Osteoblast (primary cell): ENCODE results near the genes ALDH1A2 and MINDY2.

- CAGE, long polyA plus RNA: no peak
- RRBS: no CpG with 5 or more reads among the region's 18 CpGs
These were observed 57.4 kb upstream of the CGNL1 start for GRCh38 chr15:57318834-57319361.

- CAGE, long polyA plus RNA: no peak
- RRBS: no CpG with 5 or more reads among the region's 9 CpGs
These were observed 52.6 kb upstream of the CGNL1 start for GRCh38 chr15:57323489-57324363.

- CAGE, long polyA plus RNA: no peak
- RRBS: no CpG with 5 or more reads among the region's 7 CpGs
These were observed 100.0 kb downstream of the CGNL1 start for GRCh38 chr15:57476200-57476725.

DNA sequence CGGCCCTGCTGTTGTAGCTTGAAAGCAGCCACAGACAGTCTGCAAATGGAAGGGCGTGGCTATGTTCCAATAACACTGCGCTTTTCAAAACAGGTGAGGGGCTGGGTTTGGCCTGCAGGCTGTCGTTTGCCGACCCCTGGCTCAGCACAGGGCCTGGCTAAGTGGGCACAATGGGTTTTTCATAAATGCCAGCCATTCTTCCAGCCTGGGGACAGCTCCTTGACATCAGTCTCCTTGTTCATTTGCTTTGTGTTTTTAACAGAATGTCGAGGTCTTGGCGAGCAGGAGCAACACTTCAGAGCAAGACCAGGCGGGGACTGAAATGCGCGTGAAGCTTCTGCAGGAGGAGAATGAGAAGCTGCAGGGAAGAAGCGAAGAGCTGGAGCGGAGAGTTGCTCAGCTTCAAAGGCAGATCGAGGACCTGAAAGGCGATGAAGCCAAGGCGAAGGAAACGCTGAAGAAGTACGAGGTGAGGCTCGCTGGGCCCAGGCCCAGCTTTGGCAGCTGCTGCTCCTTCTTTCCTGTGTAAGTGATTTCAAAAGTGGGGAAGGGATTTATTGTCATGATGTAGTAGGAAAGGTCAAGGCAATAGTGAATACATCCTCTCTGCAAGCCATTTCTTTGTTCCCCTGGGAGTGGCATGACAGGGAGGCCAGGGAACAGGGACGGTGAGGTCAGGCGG is 75.0 kb upstream of the MYZAP start:
- CAGE, long polyA plus RNA: no peak
- RRBS: no CpG with 5 or more reads among the region's 20 CpGs

DNA sequence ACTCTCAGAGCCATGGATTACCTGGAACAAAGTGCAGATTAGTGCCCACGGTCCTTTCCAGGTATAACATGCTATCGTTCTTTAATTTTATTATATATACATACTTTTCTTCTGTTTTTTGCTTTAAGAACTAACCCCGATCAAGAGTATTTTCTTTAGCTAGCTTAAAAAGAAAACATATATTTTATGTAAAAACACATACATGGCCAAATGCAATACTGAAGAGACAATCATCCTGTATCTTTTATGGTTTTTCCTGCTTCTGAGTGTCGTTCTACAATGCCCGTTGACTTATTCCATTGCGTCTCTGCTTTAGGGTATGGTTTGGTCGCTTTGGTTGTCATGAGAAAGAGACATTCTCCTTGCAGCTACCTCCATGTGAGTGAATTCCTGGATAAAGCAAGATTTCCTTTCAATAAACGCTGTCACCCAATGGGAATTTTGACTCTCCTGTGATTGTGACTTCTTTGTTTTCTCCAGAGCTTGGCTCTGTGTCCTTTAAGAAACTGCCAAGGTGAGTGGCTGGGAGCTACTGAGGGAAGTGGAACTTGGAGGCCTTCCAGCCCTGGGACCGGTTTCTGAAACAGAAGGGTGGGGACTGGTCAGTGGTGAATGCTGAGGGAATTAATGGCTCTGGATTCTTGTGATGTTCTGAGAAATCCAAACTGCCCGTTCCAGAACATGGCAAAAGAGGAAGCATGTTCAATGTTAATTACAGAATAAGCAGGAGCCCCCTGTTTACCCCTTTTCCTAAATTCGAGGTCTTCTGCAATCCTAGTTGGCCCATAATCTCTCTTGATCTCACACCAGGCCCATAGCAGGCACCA is 41.2 kb upstream of the MYZAP start:
- CAGE, long polyA plus RNA: no peak
- RRBS: no CpG with 5 or more reads among the region's 11 CpGs

DNA sequence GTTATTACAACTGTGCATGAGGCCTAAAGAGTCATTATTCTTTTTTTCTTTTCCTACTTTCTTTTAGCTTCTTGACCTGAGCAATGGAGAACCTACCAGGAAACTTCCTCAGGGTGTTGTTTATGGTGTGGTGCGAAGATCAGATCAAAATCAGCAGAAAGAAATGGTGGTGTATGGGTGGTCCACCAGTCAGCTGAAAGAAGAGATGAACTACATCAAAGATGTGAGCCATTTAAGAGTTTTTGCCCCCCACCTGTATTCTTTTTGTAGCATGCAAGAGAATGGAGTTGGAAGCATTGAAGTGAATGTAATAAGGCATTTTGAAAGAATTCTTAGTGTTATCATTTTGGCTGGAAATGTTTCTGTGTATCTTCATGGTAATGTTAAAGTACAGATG is 26.3 kb downstream of the MYZAP start:
- CAGE, long polyA plus RNA: no peak
- RRBS: no CpG with 5 or more reads among the region's 1 CpG

- CAGE, long polyA plus RNA: no peak
- RRBS: no CpG with 5 or more reads among the region's 5 CpGs
These were observed 11.2 kb downstream of the POLR2M start for GRCh38 chr15:57717838-57718051.

DNA sequence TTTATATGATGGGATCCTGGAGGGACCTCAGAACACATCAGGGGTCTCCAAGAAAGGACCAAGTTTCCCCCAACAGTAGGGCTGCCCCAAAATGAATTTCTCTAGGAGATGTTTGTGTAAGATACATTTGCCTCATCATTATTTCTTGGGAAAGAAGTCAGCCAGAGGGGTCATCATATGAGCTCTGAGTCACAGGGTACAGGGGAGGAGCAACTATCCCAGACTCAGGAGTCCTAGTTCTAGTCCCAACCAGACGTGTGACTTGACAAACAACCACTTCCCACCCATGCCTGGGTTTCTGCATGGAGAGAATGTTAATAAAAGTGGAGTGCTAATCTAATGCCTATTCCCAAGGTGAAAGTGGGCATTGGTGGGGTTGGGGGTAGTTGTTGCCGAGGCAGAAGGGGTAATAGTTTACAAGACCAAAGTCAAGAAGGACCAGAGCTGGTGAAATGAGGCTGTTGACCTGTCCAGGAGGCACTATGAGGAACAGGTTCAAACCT is 144.1 kb downstream of the ALDH1A2 start:
- CAGE, long polyA plus RNA: no peak
- RRBS: no CpG with 5 or more reads among the region's 2 CpGs

- CAGE, long polyA plus RNA: no peak
- RRBS: 6% methylated on average over 51 of the region's 108 CpGs
These were observed at the start of gene ALDH1A2 for GRCh38 chr15:58065389-58066317. Gene ALDH1A2 (minus strand): TSS chr15:58065711.

DNA sequence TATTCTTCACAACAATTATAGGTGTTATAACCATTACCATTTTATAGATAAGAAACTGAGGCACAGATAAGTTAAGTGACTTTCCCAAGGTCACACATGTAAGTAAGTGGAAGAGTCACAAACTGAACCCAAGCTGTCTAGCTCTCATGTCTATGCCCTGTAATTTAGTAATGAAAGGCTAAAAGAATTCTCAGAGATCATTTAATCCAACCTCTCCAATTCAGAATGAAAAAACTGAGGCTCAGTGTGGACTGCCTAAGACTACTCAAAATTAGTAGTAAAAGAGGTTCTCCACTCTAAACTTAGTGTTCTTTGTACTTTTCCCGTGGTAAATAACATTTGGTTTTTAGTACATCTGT is 29.7 kb upstream of the ALDH1A2 start:
- CAGE, long polyA plus RNA: no peak
- RRBS: no CpG with 5 or more reads among the region's 1 CpG

DNA sequence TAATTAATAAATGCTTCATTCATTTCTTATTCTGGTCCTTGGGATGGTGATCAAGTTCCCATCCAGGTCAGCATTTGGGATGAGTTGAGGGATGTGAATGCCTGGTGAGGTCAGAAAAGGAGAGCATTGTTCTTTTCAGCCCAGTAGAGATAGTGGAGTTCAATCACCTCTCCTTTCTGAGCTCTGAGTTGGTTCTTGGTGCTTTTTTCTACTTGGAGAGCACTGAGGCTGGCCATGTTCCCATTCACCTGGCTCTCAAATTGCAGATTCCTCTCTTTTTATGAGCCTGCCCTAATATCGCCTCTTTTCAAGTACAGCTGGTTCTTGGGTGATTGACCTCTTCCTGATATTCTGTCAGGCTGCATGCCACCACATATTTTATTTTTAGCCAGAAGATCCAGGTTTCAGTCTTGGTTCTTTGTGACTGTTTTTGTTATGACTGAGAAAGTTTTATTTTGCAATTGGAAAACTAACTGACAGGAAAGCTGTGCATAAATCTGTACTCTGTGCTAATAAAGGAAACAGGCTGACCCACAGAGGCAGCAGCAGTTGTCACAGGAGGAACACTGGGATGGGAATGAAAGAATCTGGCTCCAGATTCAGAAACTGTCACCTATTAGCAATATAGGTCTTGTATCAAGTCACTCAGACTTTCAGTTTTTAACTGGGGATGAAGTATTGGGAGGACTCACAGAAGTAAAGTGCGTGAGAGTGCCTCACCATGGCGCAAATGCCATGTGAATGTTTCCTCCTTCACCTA is 10.6 kb downstream of the AQP9 start:
- CAGE, long polyA plus RNA: no peak
- RRBS: no CpG with 5 or more reads among the region's 3 CpGs

DNA sequence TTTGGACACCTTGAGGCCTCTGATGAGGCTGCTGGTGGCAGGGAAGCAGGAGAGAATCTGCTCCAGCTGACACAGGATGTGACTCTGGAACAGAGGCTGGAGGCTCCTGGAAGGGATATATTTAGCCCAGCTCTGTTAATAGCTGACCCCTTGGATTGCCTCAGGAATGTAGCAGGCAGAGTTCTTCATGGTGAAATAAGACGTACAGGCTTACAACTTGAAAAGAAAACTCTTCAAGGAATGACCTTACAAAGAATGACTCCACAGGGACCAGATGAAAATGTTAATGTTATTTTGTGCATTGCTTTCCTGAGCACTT is 90.5 kb downstream of the AQP9 start:
- CAGE, long polyA plus RNA: no peak
- RRBS: no CpG with 5 or more reads among the region's 1 CpG

DNA sequence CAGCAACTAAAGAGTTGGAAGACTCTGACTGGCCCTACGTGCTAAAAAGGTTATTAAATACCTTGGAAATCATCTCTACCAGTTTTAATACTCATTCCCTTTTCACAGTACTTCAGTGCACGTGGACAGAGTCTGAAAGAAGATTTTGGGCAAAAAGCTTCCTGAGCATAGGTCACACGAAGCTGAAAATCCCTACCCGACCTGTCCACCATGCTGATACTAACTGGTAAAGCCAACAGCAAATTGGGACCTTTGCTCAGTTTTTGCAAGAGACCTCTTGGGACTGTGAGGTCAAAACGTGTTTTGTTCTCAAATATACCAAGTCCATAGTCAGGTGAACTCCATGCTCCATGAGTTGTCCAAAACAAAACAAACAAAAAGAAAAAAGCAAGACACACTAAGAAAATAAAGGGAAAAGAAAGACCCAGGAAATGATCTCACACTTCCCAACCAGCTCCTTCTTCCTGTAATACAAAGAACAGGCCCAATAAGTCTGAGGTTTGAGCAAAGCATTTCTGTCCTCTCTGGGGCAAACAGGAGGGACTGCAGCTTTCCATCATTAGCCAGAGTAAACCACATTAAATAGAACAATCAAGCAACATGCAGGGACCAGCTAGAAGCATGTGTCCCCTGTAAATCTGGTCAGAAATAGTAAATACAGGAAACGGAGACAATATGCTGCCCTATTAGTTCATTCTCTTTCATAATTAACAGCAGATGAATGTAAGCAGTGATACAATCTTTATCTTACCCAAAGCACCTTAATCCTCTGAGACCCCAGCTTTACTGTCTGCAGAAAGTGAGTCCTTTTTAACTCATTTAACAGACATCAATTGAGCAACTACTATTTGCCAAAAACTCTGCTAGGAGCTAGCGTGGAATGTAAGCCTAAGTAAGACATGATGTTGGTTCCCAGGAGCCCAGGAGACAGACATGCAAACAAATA is 125.1 kb upstream of the LIPC start:
- CAGE, long polyA plus RNA: no peak
- RRBS: no CpG with 5 or more reads among the region's 7 CpGs

DNA sequence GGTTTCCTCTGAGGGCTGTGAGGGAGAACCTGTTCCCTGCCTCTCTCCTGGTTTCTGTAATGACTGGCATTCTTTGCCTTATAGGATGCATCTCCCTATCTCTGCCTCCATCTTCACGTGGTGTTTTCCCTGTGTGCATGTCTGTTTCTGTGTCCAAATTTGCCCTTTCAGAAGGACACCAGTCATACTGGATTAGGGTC is 71.3 kb upstream of the LIPC start:
- CAGE, long polyA plus RNA: no peak
- RRBS: no CpG with 5 or more reads among the region's 1 CpG

DNA sequence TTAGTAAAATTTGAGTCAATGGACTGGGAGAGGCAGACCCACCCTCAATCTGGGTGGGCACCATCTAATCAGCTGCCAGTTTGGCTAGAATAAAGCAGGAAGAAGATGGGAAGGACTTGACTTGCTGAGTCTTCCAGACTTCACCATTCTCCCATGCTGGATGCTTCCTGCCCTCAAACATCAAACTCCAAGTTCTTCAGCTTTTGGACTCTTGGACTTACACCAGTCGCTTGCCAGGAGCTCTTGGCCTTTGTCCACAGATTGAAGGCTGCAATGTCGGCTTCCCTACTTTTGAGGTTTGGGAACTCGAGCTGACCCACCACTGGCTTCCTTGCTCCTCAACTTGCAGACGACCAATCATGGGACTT is 8.6 kb upstream of the LIPC start:
- CAGE, long polyA plus RNA: no peak
- RRBS: no CpG with 5 or more reads among the region's 4 CpGs

GRCh38 chr15:58467082-58467656 is 35.4 kb downstream of the LIPC start:
- CAGE, long polyA plus RNA: no peak
- RRBS: no CpG with 5 or more reads among the region's 15 CpGs

DNA sequence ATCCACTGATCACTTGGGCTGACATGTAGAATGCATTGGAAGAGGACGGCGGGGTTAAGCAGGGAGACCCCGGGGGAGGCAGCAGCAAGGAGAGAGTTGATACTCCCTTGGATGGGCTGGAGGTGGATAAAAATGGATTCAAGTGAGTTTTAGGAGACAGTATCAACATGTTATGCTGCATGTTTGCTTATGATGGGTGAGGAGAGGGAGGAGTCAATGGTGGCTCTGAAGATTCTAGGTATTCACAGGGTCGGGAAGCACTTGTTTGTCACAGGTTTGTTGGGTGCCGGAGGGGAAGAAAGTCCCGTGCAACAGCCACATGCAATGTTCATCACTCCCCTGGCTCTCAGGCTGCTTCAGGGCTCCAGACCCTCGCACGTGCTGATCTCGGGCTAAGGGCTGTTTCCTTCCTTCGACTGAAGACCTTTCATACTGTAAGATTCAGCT is 53.4 kb downstream of the LIPC start:
- CAGE, long polyA plus RNA: no peak
- RRBS: no CpG with 5 or more reads among the region's 10 CpGs

GRCh38 chr15:58490399-58490927 is 58.7 kb downstream of the LIPC start:
- CAGE, long polyA plus RNA: no peak
- RRBS: 42% methylated on average over 6 of the region's 18 CpGs

DNA sequence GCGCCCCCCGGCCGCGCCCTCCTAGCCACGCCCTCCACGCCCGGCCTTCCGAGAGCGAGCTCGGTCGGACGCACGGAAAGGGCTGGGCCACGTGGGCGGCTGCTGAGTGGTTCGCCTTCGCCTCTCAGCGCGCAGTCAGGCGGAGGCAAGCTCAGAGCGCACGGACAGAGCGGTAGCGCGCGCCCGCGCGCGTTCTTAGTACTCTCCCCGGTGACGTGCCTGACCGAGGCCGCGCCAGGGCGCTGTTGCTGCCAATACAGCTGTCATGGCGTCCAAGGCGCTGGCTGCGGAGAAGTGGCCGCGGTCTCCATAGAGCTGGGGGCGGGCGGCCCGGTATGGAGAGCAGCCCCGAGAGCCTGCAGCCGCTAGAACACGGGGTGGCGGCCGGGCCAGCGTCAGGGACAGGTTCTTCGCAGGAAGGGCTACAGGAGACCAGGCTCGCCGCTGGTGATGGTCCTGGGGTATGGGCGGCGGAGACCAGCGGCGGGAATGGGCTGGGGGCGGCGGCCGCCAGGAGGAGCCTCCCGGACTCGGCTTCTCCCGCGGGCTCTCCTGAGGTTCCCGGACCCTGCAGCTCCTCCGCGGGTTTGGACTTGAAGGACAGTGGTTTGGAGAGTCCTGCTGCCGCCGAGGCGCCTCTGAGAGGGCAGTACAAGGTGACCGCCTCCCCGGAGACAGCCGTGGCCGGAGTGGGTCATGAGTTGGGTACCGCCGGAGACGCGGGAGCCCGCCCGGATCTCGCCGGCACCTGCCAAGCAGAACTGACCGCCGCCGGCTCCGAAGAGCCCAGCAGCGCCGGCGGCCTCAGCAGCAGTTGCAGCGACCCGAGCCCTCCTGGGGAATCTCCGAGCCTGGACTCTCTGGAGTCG is at the start of gene MINDY2:
Gene MINDY2, plus strand, starts transcription at position 242 of the 869 bp plus-strand sequence.
- CAGE, long polyA plus RNA: no peak
- RRBS: 1% methylated on average over 27 of the region's 93 CpGs

GRCh38 chr15:58886892-58887729 is 46.4 kb downstream of the SLTM start:
- CAGE, long polyA plus RNA: no peak
- RRBS: no CpG with 5 or more reads among the region's 22 CpGs